Colon Carcinoma Metastatic in the Lung (tissue), 2 donors: Measurements from ENCODE around the genes SPDEF, TCP11 and SCUBE3.

GRCh38 chr6:34094277-34094699, 51.6 kb downstream of the GRM4 start:
- PRO-cap, 2 experiments: peak in 1 of 2 experiments; most common minus-strand start chr6:34094353 (in 1)

DNA sequence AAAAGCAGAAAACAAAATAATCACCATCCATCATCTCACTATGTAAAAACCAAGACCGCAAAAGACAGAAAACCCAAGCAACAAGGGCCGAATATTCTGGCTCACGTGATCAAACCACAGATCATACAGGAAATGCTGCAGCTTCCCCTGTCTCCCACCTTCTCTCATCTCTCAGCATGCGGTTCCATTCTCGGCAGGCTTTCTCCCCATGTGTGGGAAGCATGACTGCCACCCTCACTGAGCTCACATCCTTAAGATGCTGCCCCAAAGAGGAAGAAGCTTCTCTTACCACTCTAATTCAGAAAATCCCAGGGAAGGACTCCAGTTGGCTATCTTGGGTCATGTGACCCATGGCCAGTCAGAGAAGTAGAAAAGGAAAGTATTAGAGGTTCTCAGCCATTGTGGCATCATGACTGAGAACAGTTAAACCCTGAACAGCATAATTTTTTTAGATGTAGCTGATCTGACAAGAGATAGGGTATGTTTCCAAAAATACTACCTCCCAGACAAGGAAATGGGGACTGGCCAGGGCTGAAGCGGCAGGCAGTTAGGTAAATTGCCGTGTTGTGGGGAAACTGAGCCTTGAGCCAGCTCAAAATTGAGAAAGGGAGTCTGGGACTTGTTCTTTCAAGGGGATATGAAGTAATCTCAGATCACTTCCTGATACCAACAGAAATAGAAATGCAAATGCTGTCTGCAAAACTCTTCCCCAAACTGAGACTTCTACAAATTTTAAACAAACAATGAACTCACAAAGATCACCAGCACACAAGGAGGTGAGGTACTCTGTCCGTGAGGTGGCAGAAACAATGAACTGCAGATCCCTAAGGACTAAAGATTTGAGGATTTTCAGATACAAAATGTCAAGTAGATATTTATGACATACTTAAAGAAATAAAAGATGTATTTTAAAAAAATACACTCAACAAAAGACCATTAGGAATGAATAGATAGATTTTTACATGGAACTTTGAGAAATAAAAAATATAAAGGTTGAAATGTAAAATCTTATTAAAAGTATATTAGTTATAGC, 37.1 kb upstream of the GRM4 start:
- PRO-cap, 2 experiments: no peak in any of the 2 experiments

DNA sequence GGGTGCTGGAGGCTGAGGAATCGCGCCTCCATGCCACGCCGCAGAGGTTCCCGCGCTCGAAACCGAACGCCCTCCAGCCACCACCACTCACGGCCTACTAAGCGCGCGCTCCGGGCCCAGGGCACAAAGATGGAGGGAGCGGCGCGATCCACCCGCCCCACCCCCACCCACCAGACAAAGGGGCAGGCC, 1.7 kb upstream of the HMGA1 start:
- PRO-cap, 2 experiments: no peak in any of the 2 experiments

DNA sequence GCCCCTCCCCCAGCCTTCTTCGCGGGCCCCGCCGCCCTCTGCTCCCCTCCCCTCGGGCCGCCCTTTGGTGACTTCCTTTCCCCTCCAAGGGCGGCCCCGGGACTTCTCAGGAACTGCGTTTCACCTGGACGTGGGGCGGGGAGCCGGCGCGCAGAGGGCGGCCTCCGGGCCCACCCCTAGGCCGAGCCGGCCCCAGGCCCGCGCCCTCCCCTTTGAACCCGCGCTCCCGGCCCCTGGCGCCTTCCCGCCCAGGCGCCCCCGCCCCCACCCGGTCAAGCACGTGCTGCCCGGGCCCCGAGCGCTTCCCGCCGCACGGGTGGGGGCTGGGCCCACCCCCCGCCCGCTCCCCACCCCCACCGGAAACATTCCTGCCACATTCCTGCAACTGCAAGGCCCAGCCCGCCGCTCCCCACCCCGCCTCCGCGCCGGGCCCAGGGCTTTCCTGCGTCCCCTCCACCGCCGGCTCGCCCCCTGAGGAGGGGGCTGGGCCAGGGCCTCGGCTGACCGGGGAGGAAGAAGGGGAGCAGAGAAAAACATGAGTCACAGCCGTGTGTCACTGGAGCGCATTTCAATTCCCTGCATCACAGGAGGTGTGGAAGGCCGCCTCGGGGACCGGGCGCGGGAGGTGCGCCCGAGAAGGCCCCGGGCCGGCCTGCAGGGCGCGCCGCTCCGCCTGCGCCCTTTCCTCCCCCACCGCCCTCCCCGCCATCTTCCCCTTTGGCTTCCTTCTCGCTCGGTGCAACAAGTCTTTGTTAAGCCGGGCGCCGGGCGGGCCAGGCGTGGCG, 1.2 kb upstream of the HMGA1 start:
- PRO-cap, 2 experiments: peak in 2 of 2 experiments; most common plus-strand start position 584 of the sequence (in 1); most common minus-strand start position 473 of the sequence (in 1)

- PRO-cap, 2 experiments: no peak in any of the 2 experiments
Observed at GRCh38 chr6:34273263-34273859, 24.6 kb upstream of the SMIM29 start.

DNA sequence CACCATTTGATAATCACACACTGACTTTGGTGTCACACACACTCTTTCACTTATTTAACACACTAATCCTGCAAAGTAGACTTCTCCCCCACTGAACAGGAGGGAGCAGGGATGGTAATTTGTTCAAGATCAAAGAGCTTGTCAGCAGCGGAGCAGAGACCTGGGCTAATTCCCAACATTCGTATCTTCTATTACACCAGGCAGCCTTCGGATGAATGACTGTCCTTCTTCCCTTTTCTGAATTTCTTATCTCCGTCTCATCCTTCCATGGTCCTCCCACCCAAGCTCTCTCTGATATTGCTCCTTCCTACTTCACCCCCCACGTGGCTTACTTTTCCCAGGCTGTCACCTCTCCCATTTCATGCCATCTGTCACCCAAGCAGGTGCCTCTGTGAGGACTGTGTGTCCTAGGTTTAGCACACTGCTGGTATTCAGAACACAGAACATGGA, 28.5 kb upstream of the SMIM29 start:
- PRO-cap, 2 experiments: no peak in any of the 2 experiments

DNA sequence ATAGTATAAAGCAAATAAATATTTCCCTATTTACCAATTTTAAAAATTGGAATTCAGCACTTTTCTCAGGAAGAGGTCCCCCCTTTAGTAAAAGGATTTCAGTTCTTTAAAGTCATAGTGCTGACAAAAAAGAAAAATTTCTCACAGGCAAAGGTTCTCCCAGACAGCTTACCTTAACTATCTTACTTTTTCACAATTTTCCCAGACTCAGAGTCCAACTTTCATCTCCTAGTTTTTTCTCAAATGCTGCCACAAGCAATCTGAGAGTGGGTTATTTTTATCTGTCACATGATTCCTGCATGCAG, 50.0 kb upstream of the SMIM29 start:
- PRO-cap, 2 experiments: no peak in any of the 2 experiments

DNA sequence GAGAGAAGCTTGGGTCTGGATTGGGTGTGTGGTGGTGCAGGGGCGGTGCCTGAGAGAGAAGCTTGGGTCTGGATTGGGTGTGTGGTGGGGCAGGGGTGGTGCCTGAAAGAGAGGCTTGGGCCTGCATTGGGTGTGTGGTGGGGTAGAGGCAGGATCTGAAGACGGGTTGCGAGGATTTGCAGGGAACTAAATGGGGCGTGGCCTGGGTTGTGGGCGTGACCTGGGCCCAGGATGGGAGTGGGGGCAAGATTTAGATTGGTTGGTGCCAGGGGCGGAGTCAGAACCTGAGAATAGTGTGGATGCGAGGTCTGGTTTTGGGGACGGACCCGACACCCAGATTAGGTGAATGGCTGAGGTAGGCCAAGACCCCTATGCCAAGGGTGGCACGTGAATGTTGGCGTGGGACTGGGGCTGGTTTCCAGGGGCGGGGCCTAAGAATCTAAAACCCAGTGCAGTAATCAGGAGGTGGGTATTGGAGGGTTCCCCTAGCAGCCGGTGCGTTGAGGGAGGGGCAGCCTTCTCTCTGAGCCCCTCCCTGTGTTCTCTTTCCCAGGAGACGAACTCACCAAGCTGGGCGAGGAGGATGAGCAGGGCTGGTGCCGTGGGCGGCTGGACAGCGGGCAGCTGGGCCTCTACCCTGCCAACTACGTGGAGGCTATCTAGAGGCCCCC, 24.1 kb downstream of the SPDEF start:
- PRO-cap, 2 experiments: no peak in any of the 2 experiments

DNA sequence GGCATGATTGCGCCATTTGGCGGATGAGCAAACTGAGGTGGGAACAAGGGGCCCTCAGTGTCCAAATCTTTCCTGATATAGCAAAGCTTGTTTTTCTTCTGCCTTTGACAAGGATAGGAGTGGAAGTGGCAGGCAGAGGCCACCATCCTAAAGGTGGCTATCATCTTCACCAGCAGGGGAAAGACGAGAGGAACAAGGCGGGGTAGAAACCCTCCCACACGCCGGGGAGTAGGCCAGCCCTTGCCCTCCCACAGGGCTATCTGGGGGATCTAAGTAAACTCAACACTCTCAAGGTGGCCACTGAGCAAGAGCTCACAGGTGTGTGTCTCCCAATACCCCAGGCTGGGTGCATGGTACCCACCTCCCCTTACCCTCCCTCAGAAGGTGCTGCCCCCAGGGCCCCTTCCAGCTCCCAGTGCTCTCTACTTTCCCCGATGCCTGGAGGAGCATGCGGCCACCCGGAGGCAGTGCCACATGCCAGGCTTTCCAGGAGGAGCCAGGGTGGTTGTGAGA, 11.3 kb downstream of the SPDEF start:
- PRO-cap, 2 experiments: no peak in any of the 2 experiments

- PRO-cap, 2 experiments: peak in 1 of 2 experiments; most common minus-strand start chr6:34556333 (in 1)
Observed at GRCh38 chr6:34555830-34556530, at the start of gene SPDEF. TSS of gene SPDEF (minus strand) at chr6:34556329.

DNA sequence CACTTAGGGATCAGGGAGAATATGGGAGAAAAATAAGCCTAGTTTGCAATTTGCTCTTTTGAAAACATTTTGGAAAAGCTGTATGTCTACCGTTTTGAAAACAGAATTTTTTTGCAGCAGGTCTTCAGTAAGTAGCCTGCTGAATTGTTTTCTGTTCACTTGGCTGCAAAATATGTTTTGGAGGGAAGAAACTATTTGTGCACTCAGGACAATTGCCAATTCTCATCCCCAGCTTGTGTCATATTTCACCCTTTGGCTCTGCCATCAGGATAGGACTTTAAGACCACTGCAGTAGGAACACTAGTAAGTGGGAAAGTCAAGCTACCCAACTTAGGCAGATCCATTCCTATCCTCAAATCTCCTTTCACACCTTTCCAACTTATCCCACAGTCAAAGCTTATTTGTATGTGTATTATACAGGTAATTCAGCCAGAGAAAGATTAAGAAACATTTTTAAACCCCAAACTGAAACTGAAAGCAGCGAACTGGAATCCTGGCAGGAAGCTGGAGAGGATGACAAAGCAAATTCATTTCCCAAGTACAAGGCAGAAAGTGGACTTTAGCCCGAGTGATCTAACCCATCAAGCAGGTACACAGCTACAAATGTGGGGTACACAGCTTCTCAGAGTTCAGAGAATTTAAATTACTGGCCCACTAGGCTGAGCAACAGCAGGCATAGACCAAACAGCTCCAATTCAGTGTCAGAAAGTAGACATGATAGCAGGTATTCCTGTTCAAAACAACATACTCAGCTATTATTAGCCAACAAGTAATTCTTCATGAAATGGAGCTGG, 39.3 kb downstream of the ILRUN start:
- PRO-cap, 2 experiments: no peak in any of the 2 experiments

GRCh38 chr6:34663647-34664236, 32.8 kb downstream of the ILRUN start:
- PRO-cap, 2 experiments: no peak in any of the 2 experiments

- PRO-cap, 2 experiments: no peak in any of the 2 experiments
Observed at GRCh38 chr6:34695194-34695598, 1.4 kb downstream of the ILRUN start.

- PRO-cap, 2 experiments: no peak in any of the 2 experiments
Observed at GRCh38 chr6:34773268-34773835, 16.0 kb downstream of the SNRPC start.

DNA sequence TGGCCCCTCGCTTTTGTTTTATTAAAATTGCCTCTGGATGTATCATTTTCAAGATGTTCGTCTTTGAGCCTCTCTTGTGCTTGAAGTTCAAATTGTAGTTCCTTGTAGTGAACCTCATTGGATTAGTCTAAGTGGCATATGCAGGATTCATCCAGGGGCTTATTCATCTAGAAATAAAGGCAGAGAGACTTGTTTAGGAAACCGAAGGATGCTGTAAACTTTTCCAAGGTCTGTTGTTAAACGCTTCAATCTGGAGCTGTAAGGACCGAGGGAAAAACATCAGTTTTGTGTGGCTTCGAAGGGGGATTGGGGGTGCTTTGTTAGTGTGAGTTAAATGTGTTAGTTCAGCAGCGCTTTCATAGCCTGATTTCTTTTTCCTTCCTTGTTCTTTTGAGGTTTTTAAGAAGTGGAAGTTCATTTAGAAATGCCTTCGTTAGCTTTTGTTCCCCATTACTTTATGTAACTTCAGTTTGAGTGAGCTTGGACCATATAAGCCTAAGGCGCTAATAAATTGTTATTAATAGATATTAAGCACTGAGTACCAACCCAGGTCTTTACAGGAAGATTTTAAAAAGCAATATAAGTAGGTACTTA, 1.4 kb downstream of the ANKS1A start:
- PRO-cap, 2 experiments: no peak in any of the 2 experiments

DNA sequence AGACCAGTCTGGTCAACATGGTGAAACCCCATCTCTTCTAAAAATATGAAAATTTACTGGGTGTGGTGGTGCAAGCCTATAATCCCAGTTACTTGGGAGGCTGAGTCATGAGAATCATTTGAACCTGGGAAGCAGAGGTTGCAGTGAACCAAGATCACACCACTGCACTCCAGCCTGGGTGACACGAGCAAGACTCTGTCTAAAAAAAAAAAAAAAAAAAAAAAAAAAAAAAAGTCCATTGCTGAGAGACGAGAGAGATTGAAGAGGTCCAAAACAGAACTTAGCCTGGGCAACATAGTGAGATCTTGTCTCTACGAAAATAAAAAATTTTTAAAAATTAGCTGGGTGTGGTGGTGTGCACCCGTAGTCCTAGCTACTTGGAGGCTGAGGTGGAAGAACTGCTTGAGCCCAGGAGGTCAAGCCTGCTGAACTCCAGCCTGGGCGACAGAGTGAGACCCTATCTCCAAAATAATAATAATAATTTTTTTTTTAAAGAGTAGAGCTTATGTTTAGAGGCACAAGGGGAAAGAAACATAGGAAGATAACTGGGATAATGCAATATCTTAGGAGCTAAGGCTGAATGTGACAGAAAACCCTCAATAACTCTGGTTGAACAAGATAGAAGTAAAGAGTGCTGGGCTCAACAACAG, 120.8 kb downstream of the ANKS1A start:
- PRO-cap, 2 experiments: no peak in any of the 2 experiments

GRCh38 chr6:35037514-35037812, 103.7 kb downstream of the TCP11 start:
- PRO-cap, 2 experiments: no peak in any of the 2 experiments

- PRO-cap, 2 experiments: peak in 2 of 2 experiments; most common plus-strand start chr6:35074509 (in 2)
Observed at GRCh38 chr6:35074345-35074783, 66.8 kb downstream of the TCP11 start.

DNA sequence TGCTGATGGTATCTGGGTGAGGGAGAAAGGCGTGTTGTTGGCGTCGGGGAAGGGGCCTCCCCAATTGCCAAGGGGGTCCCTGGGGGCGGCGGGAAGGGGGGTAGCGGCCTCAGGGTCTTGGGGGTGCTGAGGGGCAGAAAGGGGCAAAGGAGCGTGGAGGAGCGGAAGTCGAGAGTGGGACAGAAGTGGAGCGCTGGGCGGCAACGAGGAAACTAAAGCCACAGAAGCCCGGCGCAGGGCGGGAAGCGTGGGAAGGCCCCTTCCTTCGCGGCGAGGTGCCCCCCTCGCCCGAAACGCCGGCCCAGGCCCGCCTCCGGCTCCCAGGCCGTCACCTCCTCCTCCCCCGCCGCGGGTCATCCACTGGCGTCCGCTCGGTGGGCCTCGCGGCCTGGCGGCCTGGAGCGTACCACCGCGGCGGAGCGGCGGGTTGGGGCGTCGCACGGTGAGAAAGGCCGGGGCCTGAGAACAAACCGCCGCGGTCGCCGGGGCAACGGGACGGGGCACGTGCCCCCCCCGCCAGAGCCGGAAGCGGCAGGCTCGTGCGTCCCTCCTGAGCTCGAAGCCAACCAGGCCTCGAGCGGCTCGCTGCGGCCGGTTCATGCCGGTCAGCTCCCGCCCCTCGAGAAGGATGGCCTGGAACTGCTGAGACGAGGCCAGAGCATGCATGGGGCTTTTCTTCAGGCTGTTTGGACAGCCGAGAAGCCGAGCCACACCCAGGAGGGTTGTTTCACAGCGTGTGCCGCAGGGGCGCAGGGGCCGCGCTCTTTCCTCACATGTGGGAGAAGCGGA, at the start of gene TCP11:
TSS of gene TCP11 (minus strand) at position 467 of the 789 bp plus-strand sequence.
- PRO-cap, 2 experiments: peak in 1 of 2 experiments; most common plus-strand start position 636 of the sequence (in 1)

DNA sequence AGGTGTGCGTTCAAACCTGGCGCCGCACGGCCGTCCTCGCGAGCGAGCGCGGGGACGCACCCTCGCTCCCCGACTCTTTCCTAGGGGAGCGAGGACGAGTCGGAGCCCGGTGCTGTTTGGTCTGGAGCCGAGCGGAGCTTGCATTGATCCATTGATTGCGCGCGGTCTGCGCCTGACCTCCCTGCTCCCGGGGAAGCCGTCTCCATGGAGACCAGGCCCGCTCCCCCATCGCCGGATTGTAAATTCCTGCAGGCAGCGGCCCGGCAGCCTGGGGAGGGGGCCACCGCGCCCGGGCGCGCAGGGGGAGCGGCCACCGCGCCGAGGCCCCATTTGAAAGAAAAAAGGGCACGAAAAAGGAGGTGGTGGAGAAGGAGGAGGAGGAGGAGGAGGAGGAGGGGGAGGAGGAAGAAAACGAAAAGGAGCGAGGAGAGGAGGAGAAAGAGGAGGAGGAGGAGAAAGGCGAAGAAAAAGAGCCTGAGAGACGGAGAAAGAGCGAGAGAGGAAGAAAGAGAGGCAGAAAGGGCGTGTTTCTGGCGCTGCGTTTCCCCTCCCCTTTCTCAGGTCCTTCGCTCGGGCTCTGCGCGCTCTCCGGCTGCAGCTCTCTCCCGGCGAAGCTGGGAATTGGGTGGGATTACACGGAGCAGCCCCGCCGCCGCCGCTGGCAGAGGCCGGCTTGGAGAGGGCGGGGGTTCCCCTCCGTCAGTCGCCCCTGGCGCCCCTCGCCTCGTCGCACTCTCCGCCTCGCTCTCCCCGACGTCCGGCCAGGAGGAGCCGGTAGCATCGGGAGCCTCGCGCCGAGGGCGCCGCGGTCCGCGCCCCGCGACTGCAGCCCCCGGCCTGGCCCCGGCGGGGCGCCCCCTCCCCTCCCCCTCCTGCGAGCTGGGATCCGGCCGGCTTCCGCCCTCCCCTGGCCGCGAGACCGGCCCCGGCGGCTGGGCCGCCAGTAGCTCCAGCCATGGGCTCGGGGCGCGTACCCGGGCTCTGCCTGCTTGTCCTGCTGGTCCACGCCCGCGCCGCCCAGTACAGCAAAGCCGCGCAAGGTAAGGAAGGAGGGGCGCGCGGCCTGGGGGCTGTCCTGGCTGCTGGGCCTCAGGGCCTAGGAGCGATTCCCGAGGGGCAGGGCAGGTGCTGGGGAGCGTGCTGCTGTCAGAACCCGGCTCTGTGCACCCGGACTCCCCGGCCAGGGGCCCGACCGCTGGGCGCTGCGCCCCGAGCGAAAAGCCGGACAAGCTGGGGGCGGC, at the start of gene SCUBE3:
TSS of gene SCUBE3 (plus strand) at position 493 of the 1,241 bp plus-strand sequence.
- PRO-cap, 2 experiments: no peak in any of the 2 experiments